ENCODE measurements around the gene EPB41L4B.

DNA sequence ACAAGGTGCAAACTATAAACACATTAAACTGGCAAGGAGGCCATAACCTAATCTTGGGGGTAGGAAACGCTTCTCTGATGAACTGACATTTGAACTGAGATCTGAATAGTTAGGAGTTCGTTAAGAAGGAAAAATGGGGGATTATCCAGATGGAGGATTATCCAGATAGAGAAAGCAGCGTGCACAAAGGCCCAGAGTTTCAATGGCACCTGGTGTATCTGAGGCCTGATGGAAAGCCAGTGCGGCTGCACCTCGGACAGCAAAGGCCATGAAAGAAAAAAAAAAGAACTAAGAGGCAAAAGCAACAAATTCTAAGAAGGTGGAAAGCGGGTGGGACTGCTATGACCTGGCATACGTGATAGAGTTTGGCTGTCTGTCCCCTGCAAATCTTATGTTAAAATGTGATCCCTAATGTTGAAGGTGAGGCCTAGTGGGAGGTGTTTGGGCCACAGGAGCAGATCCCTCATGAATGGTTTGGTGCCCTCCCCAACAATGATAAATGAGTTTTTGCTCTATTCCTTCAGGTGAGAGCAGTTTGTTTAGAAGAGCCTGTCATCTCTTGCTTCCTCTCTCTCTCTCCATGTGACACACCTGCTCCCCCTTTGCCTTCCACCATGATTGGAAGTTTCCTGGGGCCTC, 13.1 kb upstream of the CTNNAL1 start:
- PRO-cap, 3 experiments: peak in 1 of 3 experiments; most common minus-strand start position 388 of the sequence (in 1)
- RAMPAGE, long total RNA, 4 experiments: no peak in any of the 4 experiments
- RRBS: no CpG with 5 or more reads among the region's 7 CpGs

DNA sequence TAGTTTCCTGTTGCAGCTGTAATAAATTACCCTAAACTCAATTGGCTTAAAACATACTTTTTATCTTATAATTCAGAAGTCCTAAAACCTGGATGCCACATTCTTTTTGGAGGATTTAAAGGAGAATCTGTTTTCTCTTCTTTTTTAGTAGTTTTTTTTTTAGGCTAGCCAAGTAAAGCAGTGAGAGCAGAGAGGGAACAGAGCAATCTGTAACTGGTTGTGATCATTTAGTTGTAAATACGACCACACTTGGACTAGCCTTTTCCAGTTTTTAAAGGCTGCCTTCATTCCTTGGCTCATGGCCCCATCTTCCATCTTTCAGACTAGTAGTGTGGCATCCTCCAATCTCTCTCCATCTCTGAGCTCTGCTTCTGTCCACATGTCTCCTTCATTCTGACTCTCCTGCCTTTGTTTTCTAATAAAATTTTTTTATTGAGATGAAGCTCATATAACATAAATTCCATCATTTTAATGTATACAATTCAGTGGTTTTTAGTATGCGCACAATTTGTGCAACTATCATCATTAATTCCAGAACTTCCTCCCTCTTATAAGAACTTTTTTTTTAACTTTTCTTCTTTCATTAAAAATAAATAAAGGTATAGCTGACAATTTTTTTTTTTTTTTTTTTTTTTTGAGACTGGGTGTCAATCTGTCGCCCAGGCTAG, 29.1 kb upstream of the CTNNAL1 start:
- PRO-cap, 3 experiments: peak in 1 of 3 experiments; most common minus-strand start position 322 of the sequence (in 1)
- RAMPAGE, long total RNA, 4 experiments: no peak in any of the 4 experiments
- RRBS: no CpG with 5 or more reads among the region's 3 CpGs

DNA sequence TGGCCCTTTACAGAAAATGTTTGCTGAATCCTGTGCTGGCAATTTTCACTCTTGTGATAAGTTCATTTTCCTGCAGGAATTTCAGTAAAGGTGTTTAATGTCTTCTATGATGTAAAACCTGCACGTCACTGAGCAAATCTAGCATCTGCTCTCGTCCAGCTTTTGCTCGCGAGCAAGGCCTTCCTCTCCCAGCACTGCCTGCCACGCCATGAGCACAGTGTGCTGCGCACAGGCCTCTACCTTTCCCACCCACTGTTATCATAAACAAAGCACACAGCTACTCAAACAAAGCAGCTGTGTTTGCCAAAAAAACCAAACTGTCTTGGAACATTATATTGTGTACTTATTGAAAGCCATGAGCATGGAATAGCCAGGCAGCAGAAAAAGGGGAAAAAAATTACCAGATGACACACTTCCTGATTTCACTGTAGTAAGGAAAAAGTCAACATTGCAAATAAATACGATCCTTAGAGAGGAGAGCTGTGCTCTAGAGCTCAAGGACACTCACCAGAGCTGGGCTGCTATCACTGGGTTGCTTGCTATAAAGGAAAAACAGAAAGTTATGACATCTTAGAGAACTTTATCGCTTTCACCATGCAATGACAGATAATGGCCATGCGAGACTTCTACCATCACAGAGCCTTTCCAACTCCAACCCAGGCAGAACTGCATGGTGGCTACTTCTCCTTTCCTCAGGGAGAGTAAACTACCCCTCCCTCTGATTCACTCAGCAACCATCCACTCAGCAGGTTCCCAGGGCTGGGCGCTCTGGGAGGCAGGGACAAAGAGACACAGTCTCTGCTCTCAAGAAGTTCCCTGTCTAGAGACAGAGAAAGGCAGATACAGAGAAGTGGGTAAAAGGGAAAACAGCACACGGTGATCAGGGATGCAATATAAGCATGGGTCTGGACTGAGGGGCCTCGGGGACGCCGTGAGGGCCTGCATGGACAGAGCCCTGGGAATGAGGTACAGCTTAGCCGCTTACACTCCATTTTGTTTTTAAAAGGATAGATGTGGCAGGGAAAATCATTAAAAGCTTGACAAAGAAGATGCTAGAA, 69.6 kb downstream of the EPB41L4B start:
- PRO-cap, 3 experiments: peak in 1 of 3 experiments; most common plus-strand start position 718 of the sequence (in 1); most common minus-strand start position 668 of the sequence (in 1)
- RAMPAGE, long total RNA, 4 experiments: no peak in any of the 4 experiments
- RRBS: no CpG with 5 or more reads among the region's 15 CpGs

DNA sequence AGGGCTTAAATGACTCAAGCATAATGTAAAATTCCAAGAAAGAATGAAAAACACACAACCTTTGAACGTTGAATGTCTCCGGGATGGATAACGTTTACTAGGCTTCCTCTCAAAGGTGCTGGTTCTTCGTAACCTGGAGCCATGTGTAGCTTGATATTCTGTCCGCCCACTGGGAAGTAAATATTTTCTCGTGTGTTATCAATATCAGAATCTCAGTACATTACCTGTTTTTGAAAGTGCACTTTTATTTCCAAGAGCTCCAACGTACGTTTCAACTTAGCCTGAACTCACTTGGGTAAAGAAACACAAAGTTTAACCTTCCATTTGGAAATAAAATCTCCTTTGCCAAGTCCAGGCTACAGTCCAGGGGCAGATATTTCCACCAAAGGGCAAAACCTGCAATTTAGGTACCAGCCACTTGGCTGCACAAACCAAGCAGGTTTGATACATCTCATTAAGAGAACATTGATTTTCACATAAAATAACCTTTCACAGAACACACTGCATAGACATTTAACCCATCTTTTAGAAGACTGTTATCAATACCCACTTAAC, 67.4 kb downstream of the EPB41L4B start:
- PRO-cap, 3 experiments: no peak in any of the 3 experiments
- RAMPAGE, long total RNA, 4 experiments: no peak in any of the 4 experiments
- RRBS: no CpG with 5 or more reads among the region's 8 CpGs

GRCh38 chr9:109320804-109321575, at the start of gene EPB41L4B:
TSS of gene EPB41L4B (minus strand) at chr9:109321059.
- PRO-cap, 3 experiments: peak in 2 of 3 experiments; most common minus-strand start chr9:109320999 (in 1)
- RAMPAGE, long total RNA, 4 experiments: no peak in any of the 4 experiments
- RRBS: 1% methylated on average over 41 of the region's 67 CpGs

DNA sequence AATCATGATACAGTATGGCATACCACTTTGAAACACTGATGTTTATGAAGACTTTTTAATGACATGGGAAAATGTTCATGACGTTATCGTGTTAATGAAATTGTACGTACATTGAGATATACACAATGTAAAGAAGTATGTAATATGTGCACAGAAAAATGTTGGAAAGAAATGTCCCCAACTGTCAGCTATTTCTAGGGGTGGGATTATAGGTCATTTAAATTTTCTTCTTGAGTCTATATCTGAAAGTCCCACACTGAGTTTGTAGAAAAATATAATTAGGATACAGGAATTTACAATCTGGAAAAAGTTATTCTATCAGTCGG, 25.6 kb upstream of the EPB41L4B start:
- PRO-cap, 3 experiments: no peak in any of the 3 experiments
- RAMPAGE, long total RNA, 4 experiments: no peak in any of the 4 experiments
- RRBS: no CpG with 5 or more reads among the region's 4 CpGs

GRCh38 chr9:109418573-109419431, 79.3 kb downstream of the PTPN3 start:
- PRO-cap, 3 experiments: no peak in any of the 3 experiments
- RAMPAGE, long total RNA, 4 experiments: no peak in any of the 4 experiments
- RRBS: no CpG with 5 or more reads among the region's 9 CpGs

- PRO-cap, 3 experiments: no peak in any of the 3 experiments
- RAMPAGE, long total RNA, 4 experiments: no peak in any of the 4 experiments
- RRBS: no CpG with 5 or more reads among the region's 8 CpGs
Measured at GRCh38 chr9:109447662-109448370, 50.3 kb downstream of the PTPN3 start.

GRCh38 chr9:109475405-109475956, 22.6 kb downstream of the PTPN3 start:
- PRO-cap, 3 experiments: no peak in any of the 3 experiments
- RAMPAGE, long total RNA, 4 experiments: no peak in any of the 4 experiments
- RRBS: 9% methylated on average over 3 of the region's 7 CpGs

GRCh38 chr9:109705401-109705938, 74.5 kb upstream of the PALM2AKAP2 start:
- PRO-cap, 3 experiments: peak in 1 of 3 experiments; most common plus-strand start chr9:109705681 (in 1)
- RAMPAGE, long total RNA, 4 experiments: no peak in any of the 4 experiments
- RRBS: no CpG with 5 or more reads among the region's 1 CpG

GRCh38 chr9:109728990-109729363, 51.0 kb upstream of the PALM2AKAP2 start:
- PRO-cap, 3 experiments: no peak in any of the 3 experiments
- RAMPAGE, long total RNA, 4 experiments: no peak in any of the 4 experiments
- RRBS: no CpG with 5 or more reads among the region's 4 CpGs

GRCh38 chr9:109745784-109746466, 34.1 kb upstream of the PALM2AKAP2 start:
- PRO-cap, 3 experiments: no peak in any of the 3 experiments
- RAMPAGE, long total RNA, 4 experiments: no peak in any of the 4 experiments
- RRBS: no CpG with 5 or more reads among the region's 6 CpGs

DNA sequence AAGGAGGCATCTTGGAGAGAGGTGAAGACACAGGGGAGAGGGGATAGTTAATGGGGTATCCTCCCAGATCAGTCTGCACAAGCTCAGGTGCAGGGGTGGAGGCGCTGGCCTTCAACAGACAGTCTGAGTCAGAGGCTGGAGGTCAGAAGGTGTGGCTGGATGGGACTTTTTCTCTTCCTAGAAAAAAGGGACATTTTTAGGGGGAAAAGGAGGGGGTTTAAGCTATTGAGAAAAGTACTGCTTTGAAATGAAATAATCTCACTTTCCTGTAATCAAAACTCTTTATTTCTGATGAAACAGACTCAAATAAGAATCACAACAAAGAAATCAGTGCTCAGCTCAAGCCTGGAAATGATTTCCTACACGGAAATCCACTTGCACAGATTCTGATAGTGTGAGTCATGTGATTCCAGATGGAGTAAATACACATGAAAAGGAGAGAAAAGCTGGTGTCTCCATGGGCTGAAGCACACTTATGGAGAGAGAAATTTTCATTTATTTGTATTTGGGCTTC, 131.0 kb downstream of the PALM2AKAP2 start:
- PRO-cap, 3 experiments: no peak in any of the 3 experiments
- RAMPAGE, long total RNA, 4 experiments: no peak in any of the 4 experiments
- RRBS: no CpG with 5 or more reads among the region's 2 CpGs

DNA sequence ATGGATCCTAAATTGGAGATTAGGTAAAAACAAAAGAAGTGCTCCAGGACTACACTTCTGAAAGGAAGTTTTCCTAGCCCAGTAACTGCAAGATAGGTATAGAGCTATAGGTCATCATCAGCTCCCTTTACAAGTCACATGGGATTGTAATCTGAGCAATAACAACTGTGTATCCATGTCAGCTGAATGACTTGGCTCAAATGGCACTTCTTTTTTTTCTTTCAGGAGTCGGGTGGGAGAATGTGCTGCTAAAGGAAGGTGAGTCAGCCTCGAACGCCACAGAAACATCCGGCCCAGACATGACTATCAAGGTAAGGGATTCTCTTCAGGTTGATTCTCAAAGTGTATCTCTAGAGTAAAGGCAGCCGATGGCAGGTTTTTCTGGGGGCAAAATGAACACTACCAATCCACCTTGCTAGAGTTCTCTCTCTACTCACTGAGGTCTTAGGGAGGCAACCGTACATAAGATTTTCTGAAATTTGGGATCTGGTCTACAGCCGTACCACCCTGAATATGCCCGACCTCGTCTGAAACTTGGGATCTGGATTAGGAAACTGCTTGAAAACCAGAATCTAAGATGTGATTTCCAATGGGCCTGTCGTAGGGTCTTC, 192.1 kb downstream of the C9orf152 start:
- PRO-cap, 3 experiments: no peak in any of the 3 experiments
- RAMPAGE, long total RNA, 4 experiments: no peak in any of the 4 experiments
- RRBS: no CpG with 5 or more reads among the region's 10 CpGs

DNA sequence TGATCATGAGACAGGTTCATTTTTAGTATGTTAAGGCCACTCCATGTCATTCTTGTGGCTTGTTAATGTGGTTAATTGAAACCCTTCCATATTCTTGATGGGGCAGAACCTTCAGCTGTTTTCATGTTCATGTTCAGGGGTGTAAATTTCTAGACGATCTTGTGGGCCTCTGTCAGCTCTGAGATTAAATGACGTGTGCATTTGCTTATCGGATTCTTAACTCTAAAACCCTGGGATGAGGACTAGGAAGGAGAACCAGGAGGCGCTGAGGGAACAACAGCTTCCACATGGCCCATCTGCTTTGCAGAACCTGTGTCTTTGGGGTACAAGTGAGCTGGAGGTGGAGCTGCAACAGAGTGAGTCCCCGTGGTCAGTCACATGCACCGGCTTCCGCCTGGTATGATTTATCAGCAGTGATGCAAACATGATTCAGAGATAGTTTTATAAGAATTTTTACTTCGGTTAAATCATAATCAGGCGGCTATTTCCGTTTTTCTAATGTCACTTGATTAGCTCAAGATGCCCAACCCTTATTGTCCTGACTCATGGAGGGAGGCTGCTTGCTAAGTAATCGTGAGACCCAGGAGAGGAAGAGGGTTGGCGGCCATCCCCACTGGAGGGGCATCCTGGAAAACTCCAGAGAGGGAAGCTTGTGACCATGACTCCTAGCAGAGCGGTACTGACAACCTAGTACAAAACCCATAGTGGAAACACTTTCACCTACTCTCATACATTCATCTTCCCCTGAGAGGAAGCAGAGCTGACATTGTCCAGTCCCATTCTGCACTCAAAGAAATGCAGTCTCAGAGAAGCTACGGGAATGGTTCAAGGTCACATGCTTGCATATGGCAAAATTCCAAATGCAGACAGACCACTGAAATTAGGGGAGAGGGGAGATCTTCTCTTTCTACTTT, 138.3 kb downstream of the C9orf152 start:
- PRO-cap, 3 experiments: peak in 2 of 3 experiments; most common plus-strand start position 533 of the sequence (in 1); most common minus-strand start position 298 of the sequence (in 1)
- RAMPAGE, long total RNA, 4 experiments: no peak in any of the 4 experiments
- RRBS: no CpG with 5 or more reads among the region's 14 CpGs

GRCh38 chr9:110136088-110137242, 71.5 kb downstream of the C9orf152 start:
- PRO-cap, 3 experiments: no peak in any of the 3 experiments
- RAMPAGE, long total RNA, 4 experiments: no peak in any of the 4 experiments
- RRBS: no CpG with 5 or more reads among the region's 27 CpGs

- PRO-cap, 3 experiments: no peak in any of the 3 experiments
- RAMPAGE, long total RNA, 4 experiments: no peak in any of the 4 experiments
- RRBS: no CpG with 5 or more reads among the region's 5 CpGs
Measured at GRCh38 chr9:110549617-110550120, 29.9 kb downstream of the SVEP1 start.

DNA sequence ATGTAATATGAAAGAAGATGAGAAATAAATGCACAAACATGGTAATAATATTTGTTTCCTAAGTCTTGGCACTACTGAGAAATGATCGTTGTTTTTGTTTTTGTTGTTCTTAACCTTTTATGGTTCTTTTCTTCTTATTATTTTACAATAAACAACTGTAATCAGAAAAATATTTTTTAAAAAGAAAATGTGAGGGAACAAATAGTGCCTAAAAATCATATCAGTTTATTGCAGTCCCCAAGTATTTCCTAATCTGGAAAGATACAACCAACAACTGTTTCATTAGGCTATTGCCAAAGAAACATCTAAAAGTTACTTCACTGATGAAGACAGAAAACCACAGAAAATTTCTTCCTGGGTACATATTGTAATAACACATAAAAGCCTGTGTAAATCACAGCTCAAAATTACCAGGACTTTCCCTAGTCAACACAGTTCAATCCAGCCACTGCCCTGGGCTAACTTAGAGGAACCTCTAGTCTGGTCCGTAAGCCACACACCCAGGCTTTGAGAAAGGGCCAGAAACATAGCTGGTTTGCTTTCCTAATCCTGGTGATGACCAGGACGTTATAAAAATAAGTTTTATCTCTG, 13.0 kb upstream of the MUSK start:
- PRO-cap, 3 experiments: no peak in any of the 3 experiments
- RAMPAGE, long total RNA, 4 experiments: no peak in any of the 4 experiments
- RRBS: no CpG with 5 or more reads among the region's 3 CpGs

- PRO-cap, 3 experiments: no peak in any of the 3 experiments
- RAMPAGE, long total RNA, 4 experiments: no peak in any of the 4 experiments
- RRBS: no CpG with 5 or more reads among the region's 1 CpG
Measured at GRCh38 chr9:110744578-110744874, 75.9 kb downstream of the MUSK start.

GRCh38 chr9:111038640-111039397, 549 bp upstream of the LPAR1 start:
- PRO-cap, 3 experiments: peak in 1 of 3 experiments; most common plus-strand start chr9:111038792 (in 1); most common minus-strand start chr9:111038704 (in 1)
- RAMPAGE, long total RNA, 4 experiments: start-site peak on the minus strand in 3 of 4 experiments, at chr9:111038717-111039071 at its widest, 23 to 297 reads per replicate
- RRBS: 1% methylated on average over 8 of the region's 47 CpGs